ENCODE data around the genes CLIC5, ENPP5, SLC25A27 and TNFRSF21.

DNA sequence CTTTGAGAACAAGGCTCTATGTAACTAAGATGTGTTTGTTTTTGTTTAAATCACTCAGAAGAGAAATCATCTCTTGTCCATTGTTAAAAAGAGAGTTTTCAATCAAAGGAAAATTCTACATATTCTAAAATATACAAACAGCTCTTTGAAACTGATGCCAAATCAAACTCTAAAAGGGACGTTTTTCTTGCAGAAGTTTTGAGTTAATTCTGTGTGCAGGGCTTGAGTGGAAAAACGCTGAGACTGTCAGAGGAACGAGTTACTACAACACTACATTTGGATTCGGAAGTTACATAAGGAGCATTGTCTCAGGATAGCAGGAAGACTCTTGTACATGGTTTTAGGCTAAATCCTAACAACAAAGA is 155.6 kb upstream of the SUPT3H start:
- PRO-cap = no peak

GRCh38 chr6:45538621-45539209 is 161.0 kb upstream of the SUPT3H start:
- PRO-cap = no peak

- PRO-cap = no peak
Measured at GRCh38 chr6:45566681-45567226, 189.0 kb upstream of the SUPT3H start.

DNA sequence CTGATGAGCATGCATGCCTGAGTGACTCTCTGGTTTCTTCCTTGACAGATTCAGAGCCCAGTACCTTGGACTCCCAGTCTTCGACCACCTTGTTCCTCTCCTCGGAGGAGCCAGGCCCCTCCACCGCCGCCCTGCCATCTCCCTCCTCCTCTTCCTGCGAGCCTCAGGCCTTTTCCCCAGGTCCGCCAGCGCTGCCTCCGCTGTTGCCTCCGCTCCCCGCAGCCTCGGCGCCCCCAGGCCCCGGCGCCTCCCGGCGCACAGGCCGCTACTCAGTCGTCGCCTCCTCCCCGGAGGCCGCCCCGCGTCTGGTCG is 285.3 kb upstream of the SUPT3H start:
- PRO-cap = no peak

DNA sequence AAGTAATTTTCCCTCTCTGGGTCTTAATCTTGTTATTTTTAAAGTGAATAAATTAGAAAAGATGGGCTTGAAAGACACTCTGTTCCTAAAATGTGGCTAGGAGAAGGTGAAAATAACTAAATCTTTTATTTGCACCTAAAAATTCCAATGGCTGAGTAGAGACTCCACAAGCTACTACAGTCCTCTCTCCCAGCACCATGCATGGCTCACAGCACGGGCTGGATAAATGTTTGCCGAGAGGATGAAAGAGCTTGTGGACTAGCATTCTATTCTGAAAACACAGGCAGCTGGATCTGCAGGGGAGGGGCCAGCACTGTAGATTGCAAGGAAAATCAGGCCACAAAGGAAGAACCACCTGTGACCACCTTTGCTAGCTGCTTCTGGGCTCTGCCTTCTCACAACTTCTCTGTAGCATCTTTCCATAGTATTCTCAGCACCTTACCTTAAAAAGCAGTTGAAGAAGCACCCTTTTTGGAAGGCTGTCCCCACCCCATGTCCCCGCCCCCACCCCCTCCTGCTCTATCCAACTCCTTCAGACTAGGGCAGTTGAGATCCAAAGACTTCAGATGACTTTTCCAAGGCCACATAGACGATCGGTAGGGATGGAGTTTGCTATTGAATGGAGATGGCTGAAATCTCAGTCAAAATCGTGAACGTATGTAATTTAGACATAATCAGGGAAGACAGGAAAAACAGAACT is 46.6 kb downstream of the CLIC5 start:
- PRO-cap = no peak

DNA sequence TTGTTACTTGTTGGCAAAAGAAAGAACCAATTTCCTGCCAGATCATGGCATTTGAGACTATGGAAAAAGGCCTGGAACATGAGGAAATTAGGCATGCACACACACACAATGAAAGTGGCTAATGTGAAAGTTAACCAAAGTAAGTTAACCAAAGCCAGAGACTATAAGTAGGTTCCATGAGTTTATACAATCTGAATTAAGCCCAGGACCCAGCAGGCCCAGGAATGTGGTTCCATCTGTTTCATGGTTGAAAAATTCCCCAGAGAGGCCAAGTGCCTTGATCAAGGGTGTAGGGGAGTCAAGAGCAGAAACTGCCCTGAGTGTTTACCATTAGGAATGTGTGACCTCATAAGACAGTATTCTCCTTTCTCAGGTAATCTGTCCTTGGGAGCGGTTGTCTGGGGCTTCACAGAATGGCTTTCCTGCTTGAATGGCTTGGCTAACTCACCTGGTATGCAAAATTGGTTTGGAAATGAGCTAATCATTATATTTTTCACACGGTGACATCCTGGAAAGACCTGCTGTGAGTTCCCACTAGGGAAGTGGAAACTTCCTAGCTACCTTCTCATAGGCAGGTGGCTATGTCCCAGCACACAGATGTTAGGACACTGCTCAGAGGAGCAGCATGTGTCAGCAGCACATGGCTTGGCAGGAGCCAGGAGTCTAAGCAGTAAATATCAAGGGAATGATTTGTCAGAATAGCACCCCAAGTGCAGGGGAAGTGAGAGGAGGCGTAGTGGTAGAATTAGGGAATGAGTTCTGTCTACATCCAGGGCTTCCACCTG is 17.8 kb downstream of the CLIC5 start:
- PRO-cap = no peak

DNA sequence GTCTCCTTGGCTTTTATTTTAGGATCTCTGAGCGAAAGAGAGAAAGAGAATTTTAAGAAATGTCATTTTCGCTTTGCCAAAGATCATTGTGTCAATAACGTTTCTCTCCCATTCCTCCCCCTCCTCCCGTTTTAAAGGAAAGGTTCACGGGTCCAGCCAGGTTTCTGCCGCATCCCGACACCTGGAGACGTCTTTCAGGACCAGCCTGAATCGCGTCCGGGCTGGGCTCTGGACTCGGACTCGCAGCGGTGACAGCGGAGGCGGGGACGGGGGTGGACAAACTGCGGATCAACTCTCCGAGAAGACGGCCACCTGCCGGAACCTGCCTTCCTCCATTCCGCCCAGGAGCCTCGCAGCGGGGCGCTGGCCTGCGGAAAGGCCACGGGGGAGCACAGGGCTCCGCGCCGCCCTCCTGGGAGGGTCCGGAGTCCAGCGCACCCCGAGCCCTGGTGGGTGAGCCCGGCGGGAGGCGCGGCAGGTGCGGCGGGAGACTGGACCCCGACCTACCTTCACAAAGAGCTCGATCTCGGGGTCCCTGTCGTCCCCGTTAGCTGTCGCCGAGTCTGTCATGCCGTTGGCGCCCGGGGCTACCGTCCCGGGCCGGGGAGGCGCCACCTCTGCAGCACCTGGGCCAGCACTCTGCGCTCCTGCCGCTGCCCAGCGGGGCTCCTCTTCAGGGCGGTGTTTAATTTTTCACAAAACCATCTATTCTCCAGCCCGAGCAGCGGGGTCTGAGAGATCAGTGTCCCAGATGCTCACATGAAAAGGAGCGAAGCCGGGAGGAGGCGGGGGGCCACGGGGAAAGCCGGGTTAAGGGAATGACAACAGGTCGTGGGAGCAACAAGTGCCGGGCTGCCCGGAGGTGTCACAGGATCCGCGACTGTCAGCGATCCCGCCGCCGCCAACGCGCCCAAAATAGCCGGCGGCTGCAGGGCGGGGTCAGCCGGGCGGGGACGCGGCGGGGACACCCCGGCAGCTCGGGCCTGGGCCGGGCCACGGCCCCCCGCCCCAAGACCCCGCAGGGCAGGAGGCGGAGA is at the start of gene CLIC5:
Gene CLIC5, minus strand, starts transcription at position 888 of the 1,037 bp plus-strand sequence.
- PRO-cap = no peak

- PRO-cap = no peak
Measured at GRCh38 chr6:46054405-46054905, 38.8 kb upstream of the CLIC5 start.

GRCh38 chr6:46170335-46171343 is at the start of gene ENPP5:
Gene ENPP5 (minus strand): TSS chr6:46170980.
- PRO-cap = bidirectional peak, plus-strand start at chr6:46171171, minus-strand start at chr6:46171000

GRCh38 chr6:46325277-46326106 is 154.7 kb upstream of the ENPP5 start:
- PRO-cap = unidirectional peak, minus-strand start at chr6:46325651

GRCh38 chr6:46652465-46653547 is at the start of gene SLC25A27:
Gene SLC25A27 (plus strand): TSS chr6:46652975.
- PRO-cap = bidirectional peak, plus-strand start at chr6:46652985, minus-strand start at chr6:46652791; bidirectional peak, plus-strand start at chr6:46653333, minus-strand start at chr6:46653194

GRCh38 chr6:46909232-46909871 is 12.4 kb downstream of the ADGRF5 start:
- PRO-cap = no peak

GRCh38 chr6:46932609-46932912 is 10.8 kb upstream of the ADGRF5 start:
- PRO-cap = no peak

- PRO-cap = no peak
Measured at GRCh38 chr6:47308418-47308760, 1.3 kb downstream of the TNFRSF21 start.

GRCh38 chr6:47309043-47310173 is at the start of gene TNFRSF21:
Gene TNFRSF21 (minus strand): TSS chr6:47309905.
- PRO-cap = unidirectional peak, plus-strand start at chr6:47309369; unidirectional peak, minus-strand start at chr6:47309810; unidirectional peak, minus-strand start at chr6:47309890

- PRO-cap = no peak
Measured at GRCh38 chr6:47407146-47407696, 70.4 kb upstream of the CD2AP start.

- PRO-cap = no peak
Measured at GRCh38 chr6:47479070-47479583, 1.5 kb downstream of the CD2AP start.

DNA sequence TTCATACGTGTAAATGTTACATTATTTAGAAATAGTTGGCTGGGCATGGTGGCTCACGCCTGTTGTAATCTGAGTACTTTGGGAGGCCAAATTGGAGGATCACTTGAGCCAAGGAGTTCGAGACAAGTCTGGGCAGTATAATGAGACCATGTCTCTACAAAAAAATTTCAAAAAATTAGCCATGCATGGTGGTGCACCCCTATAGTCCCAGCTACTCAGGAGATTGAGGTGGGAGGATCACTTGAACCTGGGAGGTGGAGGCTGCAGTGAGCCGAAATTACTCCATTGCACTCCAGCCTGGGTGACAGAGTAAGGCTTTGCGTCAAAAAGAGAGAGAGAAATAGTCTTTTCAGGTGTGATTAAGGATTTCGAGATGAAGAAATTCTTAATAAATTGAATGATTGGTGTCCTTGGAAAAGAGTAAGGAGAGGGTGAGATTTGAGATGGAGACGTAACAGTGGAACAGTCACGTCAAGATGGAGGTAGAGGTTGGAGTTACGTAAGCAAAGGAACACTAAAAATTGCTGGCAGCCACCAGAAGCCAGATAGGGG is 17.3 kb downstream of the CD2AP start:
- PRO-cap = no peak

DNA sequence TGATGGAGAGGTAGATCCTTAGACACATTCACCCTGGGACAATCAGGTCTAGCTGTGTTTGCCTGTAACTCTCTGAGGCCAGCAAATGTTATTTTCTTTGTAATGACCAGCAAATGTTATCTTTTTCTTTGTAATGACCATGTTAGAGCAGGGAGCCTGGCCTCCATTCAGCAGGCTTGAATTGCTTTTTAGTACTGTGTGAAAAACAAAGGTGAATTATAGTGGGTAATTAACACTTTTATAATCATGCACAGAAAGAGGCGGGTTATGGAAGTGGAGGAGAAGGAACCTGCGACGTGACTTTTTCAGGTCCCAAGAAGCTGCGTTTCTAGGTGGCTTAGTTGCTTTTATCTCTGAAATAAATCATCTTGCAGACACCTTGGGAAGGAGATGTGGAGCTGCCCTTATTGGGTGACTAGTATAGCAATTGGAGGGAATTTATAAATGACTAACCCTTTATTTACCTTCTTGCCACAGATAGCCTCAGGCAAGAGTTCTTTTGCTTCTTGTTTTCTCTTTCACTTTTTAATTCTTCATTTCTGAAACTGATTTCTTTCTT is 2.8 kb downstream of the ADGRF4 start:
- PRO-cap = no peak

- PRO-cap = unidirectional peak, minus-strand start at chr6:48827439
Measured at GRCh38 chr6:48826847-48827466, 636.1 kb downstream of the MMUT start.